Calu3 (cell line): ENCODE data around the genes TIGIT and GAP43.

DNA sequence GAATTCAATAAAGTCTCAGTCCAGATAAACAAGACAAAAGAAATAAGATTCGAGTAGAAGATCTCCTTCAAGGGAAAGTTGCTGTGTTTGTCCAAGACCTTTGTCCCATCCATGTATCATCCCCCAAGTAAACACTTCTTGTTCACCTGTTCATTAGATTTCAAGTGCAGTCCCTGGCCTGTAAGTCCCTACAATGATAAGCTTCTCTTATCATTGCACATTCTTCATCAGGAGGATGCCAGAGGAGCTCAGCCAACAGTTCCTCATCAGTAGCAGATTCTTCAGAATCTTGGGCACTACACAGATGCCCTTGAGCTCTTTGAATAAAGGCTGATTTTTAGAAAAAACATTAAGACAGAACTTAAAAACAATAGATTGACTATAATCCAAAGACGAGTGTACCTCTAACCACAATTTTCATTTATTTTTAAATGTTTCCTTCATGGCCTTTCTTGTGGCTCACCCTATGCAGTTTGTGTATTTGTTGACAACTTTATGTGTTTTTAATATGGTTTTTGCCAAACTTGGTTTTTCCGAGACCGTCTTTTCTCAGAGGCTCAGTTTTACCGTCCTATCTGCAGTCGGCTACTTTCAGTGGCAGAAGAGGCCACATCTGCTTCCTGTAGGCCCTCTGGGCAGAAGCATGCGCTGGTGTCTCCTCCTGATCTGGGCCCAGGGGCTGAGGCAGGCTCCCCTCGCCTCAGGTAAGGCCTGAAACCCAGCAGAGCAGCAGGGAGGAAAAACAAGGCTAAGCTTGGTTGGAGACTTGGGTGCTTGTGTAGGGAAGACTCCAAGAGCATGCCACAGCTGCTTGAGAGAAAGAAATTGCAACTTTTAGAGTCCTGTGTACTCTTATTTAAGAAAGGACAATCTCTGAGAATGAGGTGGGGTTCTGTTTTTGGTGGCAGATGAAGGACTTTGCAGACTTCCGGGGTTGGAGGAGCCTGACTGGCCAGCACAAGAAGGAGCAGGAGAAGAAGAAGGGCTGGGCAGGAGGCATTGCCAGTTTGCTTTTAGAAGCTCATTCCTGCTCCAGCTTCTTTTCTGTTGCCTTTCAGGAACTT is at the start of gene TIGIT:
Gene TIGIT, plus strand, starts transcription at position 610 of the 1,064 bp plus-strand sequence.
- PRO-cap: no peak

DNA sequence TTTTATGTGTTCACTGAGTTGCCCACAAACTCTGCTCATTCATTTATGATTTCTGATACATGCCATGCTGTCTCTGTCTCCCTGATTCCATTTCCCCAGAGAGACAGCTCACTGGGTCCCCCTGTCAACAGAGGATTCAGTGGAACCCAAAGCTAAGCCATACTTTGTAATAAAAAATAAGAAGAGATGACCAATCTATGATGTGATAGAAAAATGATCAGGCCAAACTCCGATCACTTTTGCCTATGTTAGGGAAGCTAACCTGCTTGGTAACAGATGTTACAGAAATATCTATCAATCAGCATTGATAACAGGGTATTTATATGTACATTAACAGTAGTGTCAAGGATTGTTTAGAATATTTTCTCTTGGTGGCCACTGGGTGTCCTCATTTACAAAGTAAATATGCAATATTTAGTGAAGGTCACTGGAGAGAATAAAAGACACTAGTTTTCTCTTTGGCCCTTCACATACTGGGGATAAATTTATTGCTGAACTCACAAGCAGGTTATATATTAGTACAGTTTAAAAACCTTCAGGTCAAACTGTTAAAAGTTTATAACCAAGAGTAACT is 68.9 kb downstream of the TIGIT start:
- PRO-cap: no peak

- PRO-cap: no peak
These were observed 71.5 kb downstream of the TIGIT start for GRCh38 chr3:114365274-114365733.

GRCh38 chr3:114380007-114380933 is 86.4 kb downstream of the TIGIT start:
- PRO-cap: no peak

GRCh38 chr3:114383564-114384895 is 90.2 kb downstream of the TIGIT start:
- PRO-cap: no peak

DNA sequence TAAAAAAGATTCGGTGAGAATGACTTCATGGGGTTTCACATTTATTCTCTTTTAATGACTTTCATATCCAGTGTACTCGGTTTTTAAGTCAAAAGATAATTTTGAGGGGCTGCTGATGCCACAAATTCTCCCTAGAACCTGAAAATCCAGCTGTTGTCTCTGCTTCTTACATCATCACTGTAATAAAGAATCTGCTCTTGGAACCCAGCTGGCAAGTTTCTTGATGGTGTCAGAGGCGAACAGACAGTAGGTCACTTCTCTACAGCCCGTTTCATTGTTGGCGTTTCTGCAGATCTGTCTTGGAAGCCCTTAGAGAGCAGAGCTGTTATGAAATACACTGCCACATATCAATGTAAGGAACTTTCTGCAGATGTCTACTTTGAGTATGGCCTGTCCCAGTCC is 99.8 kb downstream of the TIGIT start:
- PRO-cap: no peak

- PRO-cap: no peak
These were observed 123.4 kb downstream of the TIGIT start for GRCh38 chr3:114417245-114417628.

DNA sequence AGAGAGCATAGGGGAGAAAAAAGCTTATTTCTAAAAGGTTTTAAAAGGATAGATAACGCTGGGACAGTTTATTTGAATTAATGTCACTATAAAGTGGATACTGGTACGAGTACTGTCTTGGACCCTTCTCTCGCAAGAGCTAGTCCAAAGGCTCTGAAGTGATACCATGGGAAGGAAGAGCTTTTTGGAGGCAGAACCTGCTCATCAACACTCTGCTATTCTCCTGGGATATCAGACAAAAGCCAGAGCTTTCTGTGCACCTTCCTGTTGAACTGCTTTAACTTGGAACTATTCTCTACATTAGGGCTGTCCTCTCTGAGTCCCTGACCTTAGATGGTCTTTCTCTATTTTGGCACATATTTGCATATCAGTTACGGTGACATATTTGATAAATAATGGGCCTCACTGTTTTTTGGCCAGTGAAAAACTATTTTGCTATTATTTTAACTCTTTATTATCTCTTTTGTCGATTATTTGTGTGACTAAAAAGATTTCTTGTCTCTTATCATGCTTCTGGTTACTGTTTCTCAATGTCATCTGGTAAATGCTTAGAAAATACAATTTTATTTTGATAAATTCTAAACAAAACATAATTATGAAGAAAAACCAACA is 146.9 kb downstream of the TIGIT start:
- PRO-cap: no peak

DNA sequence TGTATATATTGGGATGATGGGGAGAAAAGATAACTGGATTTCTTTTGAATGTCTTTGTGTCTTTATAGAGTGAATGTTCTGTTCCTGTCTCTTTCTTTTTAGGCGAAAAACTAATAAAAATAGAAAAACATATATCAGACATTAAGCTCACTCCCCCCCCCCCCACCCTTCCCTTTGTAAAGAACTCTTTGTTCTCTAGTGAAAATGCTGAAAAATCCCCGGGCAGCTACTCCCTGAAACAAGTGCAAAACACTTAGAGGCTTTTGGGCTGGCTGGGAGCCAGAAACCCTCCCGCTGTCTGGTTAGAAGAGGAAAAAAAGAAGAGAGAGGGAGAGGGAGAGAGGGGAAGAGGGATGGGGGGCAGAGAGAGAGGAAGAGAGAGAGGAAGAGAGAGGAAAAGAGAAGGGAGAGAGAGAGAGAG is 160.0 kb downstream of the TIGIT start:
- PRO-cap: no peak

- PRO-cap: no peak
These were observed 323.4 kb downstream of the TIGIT start for GRCh38 chr3:114616909-114618027.

- PRO-cap: no peak
These were observed 412.7 kb downstream of the TIGIT start for GRCh38 chr3:114706385-114707093.

- PRO-cap: no peak
These were observed 424.9 kb downstream of the TIGIT start for GRCh38 chr3:114718597-114719282.

DNA sequence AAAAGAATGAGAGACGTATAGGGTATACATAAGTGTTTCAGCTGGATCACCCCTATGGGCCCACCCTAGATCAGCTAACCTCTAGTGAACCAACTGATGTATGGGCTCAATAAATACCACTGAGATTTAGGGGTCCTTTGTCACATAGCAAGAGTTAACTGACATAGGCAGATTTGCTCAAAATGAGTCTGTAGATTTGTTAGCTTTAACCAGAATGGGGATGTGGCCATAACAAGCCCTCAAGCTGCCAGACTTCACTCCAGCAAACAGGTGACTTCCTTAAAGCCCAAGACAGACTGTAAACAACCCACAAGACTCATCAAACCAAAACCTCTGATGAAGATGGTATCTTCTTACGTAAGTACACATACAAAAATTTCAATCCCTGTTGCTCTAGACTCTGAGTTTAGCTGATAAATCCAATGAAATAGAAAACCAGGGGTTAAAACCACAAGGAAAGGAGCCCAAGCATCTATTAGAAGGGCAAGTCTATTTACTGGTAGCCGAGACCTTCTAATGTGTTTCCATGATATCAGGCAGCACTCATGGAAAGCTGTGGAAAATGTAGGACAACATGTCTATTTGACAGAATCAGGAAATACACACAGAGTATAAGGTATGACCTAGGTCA is 18.2 kb upstream of the ZBTB20 start:
- PRO-cap: no peak

DNA sequence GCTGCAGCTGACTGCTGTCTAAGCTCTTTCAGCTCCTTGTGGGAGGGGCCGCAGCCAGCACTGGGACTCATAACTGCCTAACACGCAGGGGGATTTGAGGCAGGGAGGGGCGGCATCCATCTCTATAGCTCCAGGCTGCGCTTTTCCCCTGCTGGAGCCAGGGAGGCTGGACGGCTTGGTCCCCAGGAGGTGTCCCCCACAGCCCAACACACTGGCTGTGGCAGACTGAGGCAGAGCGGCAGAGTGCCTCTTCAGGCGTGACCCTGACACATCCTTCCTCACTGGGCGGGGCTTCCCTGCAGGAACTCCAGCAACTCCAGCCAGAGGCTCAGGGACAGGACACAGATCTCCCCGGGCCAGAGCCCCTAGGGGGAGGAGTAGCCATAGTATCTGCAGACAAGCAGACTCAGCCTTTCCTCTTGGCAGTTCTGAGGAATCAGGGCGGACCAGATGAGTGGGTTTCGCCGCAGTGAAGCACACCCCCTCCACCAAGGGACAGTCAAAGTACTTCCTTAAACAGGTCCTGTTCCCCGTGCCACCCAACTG is 107.8 kb upstream of the ZBTB20 start:
- PRO-cap: no peak

DNA sequence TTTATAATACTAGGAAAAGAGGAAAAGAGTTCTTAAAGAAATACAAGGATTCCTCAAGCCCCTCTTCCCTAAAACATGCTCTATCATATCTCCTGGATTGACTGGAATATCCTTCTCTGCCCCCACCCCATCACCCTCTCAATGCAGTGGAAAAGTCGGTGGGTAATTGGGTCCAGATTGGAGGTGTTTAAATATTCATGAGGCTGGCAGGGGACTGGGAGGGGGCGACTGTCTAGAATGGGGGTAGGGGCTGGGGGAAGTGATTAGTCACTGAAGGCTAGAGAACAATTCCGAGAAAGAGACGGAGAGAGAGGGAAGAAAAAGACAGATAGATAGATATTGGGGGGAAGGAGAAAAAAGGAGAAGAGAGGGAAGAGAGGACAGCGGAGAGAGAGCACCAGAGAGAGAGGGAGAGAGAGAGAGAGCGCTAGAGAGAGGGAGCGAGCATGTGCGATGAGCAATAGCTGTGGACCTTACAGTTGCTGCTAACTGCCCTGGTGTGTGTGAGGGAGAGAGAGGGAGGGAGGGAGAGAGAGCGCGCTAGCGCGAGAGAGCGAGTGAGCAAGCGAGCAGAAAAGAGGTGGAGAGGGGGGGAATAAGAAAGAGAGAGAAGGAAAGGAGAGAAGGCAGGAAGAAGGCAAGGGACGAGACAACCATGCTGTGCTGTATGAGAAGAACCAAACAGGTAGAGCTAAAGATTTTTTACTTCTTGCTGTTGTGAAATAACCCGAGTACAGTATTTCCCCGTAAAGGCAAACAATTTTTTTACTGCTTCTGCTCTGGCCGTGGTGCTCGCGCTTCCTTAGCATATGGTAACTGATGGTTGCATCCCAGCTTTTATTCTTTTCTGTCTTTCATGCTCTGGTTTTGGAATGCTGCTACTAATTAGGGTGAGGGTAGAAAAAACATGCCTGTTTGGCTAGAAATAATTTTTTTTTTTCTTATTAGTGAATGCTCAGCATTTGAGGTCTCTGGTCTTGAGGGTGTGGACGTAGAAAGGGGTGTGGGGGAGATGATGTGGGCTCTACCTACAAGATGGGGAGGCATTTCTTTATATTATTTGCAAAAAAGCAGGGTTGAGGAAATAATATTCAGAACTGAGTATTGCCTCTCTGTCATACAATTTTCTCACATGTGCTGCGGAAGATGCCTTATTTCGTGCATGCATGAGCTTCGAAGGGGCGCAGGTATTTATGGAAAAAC is at the start of gene GAP43:
Gene GAP43, plus strand, starts transcription at position 476 of the 1,203 bp plus-strand sequence.
- PRO-cap: no peak

DNA sequence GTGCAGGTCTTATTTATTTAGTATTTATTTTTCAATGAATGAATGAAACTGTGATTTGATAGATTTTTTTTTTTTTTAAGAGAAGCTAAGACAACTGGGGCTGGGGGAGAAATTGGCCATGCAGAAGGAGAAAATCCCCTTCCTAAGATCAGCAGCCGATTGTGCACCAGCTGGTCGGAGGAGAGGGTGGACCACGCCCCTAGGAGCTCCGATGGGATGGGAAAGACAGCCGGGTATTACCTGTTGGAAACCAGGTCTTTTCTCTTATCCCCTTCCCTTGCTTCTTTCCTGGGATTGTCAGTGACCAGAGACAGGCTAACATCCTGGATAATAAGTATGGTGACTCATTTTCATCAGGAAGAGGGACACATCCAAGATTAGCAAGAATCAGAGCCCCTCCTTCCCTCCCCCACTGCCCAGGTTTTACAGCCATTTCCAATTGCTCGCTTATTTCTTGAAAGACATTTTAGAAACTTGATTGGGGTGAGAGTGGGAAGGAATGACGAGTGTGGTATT is 986 bp downstream of the GAP43 start:
- PRO-cap: no peak

- PRO-cap: unidirectional peak, minus-strand start at chr3:115706733
These were observed 83.3 kb downstream of the GAP43 start for GRCh38 chr3:115706658-115706941.

GRCh38 chr3:115831214-115831894 is 208.0 kb downstream of the GAP43 start:
- PRO-cap: no peak

GRCh38 chr3:117397943-117398607 is 952.8 kb upstream of the LSAMP start:
- PRO-cap: no peak

GRCh38 chr3:117481706-117481942 is 1036.3 kb upstream of the LSAMP start:
- PRO-cap: no peak